H9 (cell line): ENCODE results near the gene SH2B2.

GRCh38 chr7:101744076-101744555, 73.3 kb upstream of the CUX1 start:
- PRO-cap = bidirectional peak, plus-strand start at chr7:101744275, minus-strand start at chr7:101744136

DNA sequence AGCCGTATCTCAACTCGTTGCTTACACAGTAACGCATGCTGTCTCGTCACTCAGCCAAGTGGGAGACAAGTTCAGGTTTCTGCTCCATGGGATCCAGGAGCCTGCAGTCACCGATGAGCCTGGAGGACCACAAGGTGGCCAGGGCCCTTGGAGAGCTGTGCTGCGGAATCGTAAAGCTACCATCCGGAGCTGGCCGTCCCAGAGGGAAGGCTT, 7.8 kb downstream of the CUX1 start:
- PRO-cap = no peak

GRCh38 chr7:101861201-101862187, 44.1 kb downstream of the CUX1 start:
- PRO-cap = no peak

- PRO-cap = no peak
Measured at GRCh38 chr7:101862241-101863043, 45.0 kb downstream of the CUX1 start.

- PRO-cap = no peak
Measured at GRCh38 chr7:101923923-101924498, 106.6 kb downstream of the CUX1 start.

GRCh38 chr7:101972746-101973706, 155.6 kb downstream of the CUX1 start:
- PRO-cap = no peak

- PRO-cap = no peak
Measured at GRCh38 chr7:102040471-102040857, 223.0 kb downstream of the CUX1 start.

DNA sequence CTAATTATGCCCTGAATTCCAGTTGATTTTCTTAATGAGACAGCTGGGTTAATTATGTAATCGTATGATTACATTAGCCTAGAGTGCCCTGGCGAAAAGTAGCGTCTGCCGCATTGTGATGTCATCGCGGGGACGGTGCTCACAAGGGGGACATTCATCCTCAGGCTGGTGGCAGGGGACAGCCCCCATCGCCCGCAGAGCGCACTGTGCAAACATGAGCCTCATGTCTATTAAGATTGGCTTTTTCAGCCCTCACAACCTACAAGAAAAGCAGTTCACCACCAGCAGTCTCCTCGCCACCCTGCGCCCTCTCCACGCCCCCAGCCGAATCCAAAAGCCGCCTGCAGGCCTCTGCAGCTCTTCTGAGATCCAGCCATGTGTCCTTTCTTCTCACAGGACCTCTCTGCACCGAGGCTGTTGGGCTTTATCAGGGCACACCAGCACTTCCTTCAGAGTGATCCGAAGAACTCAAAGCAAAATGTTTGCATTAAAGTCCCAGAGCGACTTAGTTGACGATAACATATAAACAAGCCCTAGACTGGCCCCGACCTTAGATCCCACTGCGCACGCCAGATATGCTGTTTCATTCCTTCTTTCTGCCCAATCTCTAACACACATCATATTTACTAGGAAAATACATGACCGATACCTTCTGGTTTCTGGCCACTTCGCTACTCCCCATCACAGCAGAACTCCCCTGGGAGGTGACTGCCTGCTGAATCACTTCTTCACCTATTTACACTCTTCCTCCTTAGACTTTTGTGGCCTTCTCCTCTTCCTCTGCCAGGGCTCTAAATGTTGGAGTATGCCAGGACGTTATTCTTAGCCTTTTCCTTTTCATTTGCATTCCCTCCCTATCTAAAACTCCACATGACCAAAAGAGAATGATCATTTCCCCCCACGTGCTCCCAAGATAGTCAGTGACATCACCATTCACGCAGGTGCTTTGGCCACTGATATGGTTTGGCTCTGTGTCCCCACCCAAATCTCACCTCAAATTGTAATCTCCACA, 206.0 kb upstream of the SH2B2 start:
- PRO-cap = no peak

DNA sequence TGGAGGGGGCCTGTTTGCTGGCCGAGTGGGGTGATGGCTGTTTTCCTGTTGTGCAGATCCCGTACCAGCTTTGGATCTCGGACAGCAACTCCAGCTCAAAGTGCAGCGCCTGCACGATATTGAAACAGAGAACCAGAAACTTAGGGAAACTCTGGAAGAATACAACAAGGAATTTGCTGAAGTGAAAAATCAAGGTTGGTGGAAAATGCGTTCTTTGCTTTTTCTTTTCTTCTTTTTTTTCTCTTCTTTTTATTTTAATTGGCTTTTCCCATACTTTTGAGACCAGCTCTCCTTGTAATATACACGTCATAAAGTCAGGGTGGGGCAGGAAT, 189.4 kb upstream of the SH2B2 start:
- PRO-cap = no peak

DNA sequence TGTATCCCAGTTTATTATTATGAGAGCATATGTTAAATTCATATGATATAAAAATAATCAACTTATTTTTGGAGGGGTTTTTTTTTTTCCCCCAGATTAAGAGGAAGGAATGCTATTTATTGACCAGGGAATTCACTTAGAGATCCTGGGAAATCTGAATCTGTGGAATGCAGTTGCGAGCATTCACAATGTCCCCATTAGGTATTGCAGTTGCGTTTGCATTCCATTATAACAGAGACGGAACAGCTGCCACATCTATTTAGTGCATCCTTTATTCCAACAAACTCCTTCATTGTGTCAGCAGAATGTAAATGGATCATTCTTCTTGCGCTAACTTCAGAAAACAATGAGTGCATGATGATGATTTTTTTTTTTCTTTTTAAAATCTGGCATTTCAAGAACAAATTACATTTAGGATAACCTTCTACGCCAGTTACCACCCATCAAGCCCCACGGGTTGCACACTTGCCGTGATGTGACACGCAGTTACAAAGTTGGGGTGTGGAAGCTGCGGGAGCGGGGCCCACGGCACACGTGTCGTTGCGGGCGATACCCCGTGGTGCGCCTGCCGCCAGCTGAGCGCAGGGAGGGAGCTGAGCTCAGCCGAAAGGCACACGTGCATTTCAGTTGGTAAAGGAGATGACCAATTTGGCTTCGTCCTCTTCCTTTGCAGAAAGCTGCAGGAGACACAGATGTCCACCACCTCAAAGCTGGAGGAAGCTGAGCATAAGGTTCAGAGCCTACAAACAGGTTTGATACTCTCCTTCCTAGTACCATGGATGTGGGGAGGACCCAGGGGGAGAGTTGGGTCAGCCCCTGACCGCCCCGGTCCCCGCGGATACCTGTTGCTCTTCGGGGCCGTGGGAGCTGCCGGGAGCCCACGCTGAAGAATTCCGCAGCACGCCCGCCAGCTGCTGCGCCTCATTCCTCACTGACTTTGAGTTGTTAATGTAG, 175.4 kb upstream of the SH2B2 start:
- PRO-cap = unidirectional peak, plus-strand start at position 226 of the sequence

GRCh38 chr7:102253247-102253466, 33.5 kb upstream of the SH2B2 start:
- PRO-cap = no peak

- PRO-cap = bidirectional peak, plus-strand start at chr7:102286913, minus-strand start at chr7:102286725
Measured at GRCh38 chr7:102286645-102287322, at the start of gene SH2B2. SH2B2 (plus strand) TSS chr7:102286868.

DNA sequence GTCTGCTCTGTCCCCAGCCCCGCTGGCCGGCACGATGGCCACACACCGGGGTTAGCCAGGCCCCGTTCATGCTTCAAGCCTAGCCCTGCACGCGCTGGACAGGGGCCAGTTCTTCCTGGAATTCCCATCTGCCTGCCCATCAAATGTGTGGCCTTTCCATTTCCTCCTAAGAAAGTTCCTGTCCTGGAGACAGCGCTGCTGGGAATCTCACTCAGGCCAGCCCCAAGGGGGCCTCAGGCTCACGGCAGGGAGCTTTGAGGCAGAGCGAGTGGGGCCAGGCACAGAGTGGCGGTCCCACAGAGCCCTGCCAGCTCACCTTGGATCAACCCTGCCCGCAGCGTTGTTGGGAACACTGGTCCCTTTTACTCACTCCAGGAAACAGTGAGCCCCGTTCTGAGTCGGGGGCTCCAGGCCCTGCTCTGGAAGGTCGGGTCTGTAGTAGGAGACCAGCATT, 18.1 kb downstream of the SH2B2 start:
- PRO-cap = no peak

DNA sequence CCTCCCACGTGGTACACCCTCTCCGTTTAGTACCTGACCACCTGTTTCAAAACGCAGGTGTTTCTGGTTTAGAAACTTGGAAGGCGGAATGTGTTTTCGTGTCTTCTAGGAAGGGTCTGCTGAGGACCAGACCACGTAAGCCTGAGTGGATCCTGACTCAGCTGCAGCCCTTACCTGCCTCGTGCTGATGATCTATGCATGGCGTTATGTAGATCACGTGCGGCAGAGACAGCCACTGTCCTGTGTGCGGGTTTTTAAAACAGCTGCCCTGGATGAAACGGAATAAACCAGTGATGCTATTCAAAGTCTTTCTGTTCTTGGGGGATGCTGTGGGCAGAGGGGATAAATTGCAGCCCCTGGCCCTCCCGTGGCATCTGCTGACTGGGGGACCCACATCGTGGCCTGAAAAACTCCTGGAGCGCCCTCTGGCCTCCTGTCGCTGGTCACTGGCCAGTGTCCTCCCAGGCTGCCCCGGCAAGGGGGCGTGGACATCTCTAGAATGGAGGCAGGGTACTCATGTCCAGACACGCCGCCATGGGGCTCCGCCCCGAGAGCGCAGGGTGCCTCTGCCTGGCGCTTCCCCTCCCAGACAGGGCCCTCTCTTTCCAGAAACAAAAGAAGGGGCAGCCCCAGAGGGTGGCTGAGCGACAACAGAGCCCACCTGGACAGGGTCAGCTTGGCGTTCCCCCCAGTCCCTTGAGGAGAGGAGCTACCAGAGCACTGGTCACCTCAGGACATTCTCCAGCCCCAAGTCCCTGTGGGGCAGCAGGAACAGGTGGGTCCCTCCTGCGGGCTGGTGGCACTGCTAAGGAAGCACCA, 13.1 kb downstream of the ALKBH4 start:
- PRO-cap = unidirectional peak, plus-strand start at position 497 of the sequence

DNA sequence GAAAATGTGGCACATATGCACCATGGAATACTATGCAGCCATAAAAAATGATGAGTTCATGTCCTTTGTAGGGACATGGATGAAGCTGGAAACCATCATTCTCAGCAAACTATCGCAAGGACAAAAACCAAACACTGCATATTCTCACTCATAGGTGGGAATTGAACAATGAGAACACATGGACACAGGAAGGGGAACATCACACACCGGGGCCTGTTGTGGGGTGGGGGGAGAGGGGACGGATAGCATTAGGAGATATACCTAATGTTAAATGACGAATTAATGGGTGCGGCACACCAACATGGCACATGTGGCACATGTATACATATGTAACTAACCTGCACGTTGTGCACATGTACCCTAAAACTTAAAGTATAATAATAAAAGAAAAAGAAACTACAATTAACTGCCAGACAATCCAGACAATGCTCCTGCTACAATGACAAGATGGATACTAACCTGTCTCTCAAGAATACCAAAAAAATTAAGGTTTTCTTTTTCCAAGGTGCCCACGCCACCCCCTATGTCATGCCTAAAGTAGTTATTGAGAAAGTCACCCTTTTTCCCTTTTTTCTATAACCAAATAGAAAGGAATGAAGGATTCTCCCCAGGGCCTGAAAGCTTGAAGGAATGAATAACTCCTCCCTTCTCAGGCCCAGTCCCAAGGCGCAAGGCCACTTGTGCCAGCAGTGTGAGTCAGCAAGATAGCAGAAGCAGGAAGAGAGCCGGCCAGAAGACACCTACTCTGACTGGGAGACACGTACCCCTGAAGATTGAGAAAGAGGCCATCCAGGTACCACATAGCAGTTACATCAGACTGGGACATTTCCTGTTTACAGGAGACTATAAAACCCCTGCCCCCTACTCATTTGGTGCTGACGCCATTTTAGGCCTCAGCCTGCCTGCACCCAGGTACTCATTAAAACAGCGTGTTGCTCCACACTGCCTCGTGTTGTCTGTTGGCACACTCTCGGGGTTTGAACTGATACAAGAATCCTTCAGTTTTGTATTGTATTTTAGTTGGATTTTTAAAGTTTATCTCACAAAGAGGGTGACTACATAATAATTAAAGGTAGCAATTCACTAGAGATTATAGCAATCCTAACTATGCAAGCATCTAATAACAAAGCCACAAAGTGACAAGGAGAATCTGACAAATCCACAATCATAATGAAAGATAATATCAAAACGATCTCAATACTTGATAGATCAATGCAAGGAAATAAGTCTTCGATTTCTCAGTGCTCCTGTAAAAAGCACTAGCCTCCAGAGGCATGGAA, 65.4 kb downstream of the LRRC17 start:
- PRO-cap = unidirectional peak, minus-strand start at position 819 of the sequence

GRCh38 chr7:103037682-103038101, 37.2 kb upstream of the ARMC10 start:
- PRO-cap = unidirectional peak, plus-strand start at chr7:103037826

- PRO-cap = no peak
Measured at GRCh38 chr7:103113178-103113635, 35.7 kb downstream of the NAPEPLD start.

DNA sequence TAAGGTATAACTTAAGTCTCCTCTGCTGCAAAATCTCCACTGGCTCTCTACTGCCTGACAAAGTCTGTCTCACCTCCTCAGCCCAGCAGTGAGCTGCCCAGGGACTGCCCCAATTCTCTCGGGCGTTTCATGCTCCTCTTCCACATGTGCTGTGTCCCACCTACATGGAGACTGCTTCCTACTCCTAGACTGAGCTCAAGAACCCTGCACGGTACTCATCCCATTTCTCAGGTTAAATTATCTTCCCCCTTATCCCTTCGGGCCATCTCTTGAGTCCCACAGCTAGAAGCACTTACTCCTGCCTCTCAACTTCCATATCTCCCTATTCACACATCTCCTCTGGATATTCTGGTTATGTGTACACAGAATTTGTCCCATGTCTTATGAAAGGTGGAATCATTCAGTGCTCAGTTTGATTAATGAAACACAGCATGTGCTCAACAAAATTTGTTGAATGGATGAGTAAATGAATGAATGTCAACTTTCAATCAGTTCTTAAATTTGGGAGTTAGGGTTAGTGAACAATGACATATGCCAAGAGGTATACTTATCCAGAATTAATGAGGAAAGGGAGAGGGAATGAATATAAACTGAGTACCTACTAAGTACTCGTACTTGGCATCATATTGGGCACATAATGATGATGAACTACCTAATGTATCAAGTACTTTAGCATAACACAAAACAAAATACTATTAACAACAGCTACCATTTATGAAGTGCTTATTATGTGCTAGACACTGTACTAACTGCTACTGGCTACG, 25.8 kb downstream of the NAPEPLD start:
- PRO-cap = no peak

DNA sequence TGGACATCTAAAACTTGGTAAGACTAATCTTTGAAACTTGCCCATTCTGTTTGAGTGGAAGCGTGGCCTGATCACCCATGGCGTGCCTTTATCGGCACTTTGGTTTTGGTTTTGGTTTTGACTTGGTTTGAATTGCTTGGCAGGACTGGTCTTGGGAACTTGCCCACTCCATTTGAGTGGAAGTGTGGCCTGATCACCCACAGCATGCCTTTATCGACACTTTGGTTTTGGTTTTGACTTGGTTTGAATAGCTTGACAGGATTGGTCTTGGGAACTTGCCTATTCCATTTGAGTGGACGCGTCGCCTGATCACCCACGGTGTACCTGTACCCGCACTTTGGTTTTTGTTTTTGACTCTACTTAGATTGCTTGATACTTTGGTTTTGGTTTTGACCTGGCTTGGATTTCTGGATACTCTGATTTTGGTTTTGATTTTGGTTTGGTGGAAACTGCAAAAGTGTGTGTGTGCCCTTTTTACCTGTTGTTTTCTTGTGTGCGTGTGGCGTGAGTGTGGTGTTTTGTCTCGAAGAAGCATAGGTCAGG, 4.2 kb upstream of the NAPEPLD start:
- PRO-cap = no peak

DNA sequence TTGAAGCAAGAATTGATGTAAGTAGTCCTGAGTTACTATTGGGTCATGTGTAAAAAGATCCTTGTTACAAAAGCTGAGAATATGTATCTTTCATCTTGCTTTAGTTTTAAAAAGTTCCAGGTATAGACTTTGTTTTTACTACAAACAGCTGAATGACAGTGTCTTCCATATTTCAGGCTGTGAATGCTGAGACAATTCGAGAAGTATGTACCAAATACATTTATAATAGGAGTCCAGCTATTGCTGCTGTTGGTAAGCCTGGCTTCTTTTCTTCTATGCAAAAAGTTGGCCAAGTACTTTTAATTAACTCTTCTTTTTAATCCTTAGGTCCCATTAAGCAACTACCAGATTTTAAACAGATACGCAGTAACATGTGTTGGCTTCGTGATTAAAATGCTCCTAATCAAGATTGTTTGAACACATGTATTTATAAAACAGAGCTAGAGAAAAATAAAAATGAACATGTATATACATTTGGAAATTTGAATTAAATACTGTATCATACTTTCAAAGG, 14.7 kb downstream of the PMPCB start:
- PRO-cap = no peak